Monocyte (primary cell): ENCODE measurements around a stretch of chr1.

GRCh38 chr1:28335297-28335873 is 6.5 kb downstream of the MED18 start:
- PRO-cap, 2 experiments = no peak in any of the 2 experiments

DNA sequence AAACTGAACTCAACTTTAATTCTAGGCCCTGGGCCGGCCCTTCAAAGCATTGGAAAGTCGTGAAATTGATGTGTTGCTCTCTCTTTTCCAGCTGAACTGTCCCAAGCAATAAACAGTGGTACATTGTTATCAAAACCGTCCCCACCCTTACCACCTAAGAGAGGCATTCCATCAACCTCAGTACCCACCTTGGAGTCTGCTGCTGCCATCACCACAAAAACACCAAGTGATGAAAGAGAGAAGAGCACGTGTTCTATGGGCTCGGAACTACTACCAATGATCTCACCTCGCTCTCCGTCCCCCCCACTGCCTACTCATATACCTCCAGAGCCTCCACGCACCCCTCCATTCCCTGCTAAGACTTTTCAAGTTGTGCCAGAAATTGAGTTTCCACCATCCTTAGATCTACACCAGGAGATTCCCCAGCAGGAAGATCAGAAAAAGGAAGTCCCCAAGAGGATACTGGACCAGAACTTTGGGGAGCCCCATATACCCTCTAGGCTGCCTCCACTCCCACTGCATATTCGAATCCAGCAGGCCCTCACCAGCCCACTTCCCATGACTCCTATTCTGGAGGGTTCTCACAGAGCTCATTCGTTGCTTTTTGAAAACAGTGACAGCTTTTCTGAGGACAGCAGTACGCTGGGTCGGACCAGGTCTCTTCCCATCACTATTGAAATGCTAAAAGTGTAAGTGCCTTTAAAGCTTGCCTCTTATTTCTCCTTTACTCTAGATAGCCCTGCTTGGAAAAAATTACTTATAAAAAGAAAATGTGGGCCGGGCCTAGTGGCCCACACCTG is 32.2 kb upstream of the RCC1 start:
- PRO-cap, 2 experiments = no peak in any of the 2 experiments

- PRO-cap, 2 experiments = no peak in any of the 2 experiments
These were observed 1.2 kb downstream of the RCC1 start for GRCh38 chr1:28506880-28507611.

DNA sequence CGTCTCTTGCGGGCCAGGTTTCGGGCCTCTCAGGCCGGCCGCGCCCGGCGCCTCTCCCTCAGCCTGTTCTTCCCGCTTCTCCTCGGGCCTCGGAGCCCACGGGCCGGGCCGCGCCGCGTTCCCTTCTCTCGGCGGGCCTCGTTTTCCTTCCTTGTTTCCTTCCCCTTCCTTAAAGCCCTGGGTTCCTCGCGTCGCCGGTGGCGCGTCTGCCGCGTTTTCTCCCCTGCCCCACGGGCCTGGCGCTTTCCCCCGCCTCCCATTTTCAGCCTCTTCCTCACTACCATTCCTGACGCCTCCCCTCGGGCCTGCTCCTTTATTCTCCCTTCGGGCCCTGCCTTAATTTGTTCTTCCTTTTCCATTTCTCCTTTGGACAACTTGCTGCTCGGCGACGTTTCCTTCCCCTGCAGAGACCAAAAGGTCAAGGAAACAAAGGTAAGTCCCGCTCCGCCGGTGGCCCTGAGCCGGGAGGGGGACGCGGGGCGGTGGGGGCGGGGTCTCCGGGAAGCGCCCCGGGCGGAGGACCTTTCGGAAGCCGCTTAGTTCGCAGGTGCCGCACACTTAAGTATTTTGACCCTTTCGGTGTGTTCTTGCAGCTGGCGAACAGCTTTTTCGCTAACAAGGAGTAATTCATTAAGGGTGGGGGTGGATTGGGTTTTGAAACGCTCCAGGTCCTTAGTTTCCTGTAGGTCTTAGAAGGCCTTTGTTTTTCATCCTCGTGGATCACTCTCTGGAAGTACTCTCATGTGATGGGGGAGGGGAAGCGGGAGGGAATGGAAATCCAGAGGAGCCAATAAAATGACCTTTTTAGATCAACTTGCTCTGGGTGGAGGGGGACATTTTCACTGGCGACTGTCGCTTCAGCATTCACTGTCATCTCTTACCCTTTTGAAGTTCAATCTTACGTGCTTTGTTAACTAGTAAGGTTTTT is 775 bp downstream of the YTHDF2 start:
- PRO-cap, 2 experiments = peak in 2 of 2 experiments; most common plus-strand start position 172 of the sequence (in 1); most common minus-strand start position 145 of the sequence (in 1)

- PRO-cap, 2 experiments = no peak in any of the 2 experiments
These were observed 857 bp downstream of the EPB41 start for GRCh38 chr1:28915058-28915794.

GRCh38 chr1:28983659-28984484 is 69.5 kb downstream of the EPB41 start:
- PRO-cap, 2 experiments = no peak in any of the 2 experiments

DNA sequence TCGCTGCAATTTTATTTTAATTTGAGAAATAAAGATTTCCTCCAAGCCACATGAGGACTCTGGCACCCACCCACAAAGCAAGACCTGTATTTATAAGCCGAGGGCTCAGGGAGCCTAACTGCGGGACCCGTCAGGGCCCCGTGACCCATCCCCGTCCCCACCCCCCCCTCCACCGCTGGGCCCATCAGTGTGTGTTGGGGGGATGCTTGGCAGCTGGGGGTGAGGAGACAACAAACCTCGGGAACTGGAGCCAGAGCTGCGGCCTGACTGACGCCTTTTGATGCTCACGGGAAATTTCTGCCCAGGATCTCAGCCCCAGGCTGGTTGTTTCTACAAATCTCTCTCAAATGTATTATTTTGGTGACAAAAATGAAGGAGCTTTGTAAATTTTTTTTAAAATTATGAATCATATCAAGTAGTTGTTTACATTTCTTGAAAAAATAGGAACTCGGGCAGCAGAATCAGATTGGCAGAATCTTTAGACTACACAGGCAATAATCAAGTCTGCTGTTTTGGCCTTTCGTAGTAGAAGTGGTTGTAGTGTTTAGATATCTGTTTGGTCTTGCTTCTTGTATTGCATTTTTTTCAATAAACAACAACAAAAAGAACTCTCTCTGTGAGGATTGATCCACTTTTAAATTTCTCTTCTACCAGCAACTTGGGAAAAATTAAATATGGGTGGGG is 4.1 kb downstream of the TMEM200B start:
- PRO-cap, 2 experiments = no peak in any of the 2 experiments

DNA sequence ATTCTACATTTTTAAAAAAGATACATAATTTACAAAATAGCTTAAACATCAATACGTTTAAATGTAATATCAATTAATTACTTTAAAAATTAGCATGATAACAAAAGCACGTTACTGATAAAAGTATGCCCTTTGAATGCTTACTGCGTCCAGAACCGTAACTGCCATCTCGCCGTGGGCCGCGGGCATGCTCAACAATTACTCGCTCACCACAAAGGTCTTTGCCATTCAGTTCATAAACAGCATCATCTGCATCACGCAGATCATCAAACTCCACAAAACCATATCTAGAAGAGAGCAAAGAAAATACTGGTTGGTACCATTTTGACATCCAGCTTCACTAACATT is 21.5 kb downstream of the SRSF4 start:
- PRO-cap, 2 experiments = no peak in any of the 2 experiments

DNA sequence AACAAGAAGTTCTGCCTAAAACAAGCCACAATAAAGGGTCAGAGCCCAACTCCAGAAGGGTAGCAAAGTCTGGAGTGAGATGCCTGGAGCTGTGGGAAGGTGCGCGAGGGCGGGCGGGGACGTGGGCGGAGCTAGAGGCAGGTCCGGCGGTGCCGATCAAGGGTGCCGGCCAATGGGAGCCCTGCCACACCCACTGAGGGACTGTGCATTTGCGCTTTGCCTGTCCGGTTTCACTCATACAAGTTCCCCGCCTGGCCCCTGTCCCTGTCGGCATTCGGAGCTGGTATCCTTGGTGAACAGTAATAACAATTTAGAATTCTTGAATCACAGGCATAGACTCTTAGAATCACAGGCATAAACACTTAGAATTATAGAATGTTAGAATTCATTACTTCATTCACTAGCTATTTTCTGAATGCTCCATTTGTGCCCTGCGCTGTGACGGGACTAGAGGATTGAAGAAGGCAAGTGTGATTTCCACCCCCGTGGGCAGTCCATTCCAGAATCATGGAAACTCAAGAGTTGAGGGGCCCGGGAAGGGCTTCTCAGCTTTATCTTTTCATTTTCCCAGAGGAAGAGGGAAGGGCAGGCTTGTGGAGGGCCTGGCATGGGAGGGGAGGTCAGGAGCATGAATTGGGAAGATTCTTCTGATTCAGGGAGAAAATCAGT is 732.2 kb downstream of the MATN1 start:
- PRO-cap, 2 experiments = no peak in any of the 2 experiments

GRCh38 chr1:30191161-30191401 is 532.3 kb downstream of the MATN1 start:
- PRO-cap, 2 experiments = no peak in any of the 2 experiments

GRCh38 chr1:30527322-30528248 is 195.8 kb downstream of the MATN1 start:
- PRO-cap, 2 experiments = no peak in any of the 2 experiments

DNA sequence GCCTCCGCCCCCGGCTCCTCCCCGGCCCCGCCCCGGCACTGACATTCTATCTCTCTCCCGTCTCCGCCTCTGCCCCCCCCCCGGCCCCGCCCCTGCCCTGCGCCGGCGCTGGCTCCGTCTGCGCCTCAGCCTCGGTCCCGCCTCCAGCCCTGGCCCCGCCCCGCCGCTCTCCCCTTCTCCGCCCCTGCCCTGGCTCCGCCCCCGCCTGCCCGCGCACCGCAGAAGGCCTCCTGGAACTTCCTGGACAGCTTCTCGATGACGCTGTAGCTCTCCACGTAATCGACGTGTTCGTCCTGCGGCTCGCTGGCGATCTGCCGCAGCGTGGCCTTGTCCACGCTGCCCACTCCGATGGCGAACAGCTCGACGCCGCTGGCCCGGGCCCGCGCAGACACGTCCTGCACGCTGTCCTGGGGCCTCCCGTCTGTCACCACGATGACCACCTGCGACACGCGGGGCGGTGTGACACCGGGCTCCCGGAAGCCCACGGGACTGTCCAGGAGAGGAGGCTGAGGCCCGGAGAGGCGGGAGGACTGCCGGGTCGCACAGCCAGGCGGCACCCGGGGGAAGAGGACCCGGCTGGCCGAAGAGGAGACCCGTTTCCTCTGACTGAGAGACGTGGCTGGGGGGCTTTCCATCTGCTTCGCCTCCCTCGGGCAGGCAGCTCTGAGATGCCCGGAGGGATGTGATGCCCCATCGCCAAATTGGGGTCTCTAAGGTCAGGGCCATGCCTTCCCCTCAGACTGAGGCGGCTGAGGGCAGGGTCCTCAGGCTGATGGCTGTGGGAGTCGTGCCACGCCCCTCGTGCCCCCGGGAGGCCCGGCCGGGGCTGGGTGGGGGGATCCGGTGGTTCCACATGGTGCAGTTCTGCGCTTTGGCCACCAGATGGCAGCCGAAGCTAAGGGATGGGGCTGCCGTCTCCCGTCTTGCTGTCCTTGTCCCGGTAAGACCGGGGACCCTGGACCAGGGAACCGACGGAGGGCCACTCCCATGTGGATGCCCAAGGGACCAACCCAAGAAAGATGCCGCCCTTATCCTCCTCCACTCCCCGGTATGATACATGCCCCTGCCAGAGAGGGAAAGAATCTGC is 4.5 kb downstream of the MATN1 start:
- PRO-cap, 2 experiments = peak in 2 of 2 experiments; most common plus-strand start position 255 of the sequence (in 2)

- PRO-cap, 2 experiments = peak in 2 of 2 experiments; most common minus-strand start chr1:30729766 (in 1)
These were observed 6.1 kb upstream of the MATN1 start for GRCh38 chr1:30729363-30730026.

DNA sequence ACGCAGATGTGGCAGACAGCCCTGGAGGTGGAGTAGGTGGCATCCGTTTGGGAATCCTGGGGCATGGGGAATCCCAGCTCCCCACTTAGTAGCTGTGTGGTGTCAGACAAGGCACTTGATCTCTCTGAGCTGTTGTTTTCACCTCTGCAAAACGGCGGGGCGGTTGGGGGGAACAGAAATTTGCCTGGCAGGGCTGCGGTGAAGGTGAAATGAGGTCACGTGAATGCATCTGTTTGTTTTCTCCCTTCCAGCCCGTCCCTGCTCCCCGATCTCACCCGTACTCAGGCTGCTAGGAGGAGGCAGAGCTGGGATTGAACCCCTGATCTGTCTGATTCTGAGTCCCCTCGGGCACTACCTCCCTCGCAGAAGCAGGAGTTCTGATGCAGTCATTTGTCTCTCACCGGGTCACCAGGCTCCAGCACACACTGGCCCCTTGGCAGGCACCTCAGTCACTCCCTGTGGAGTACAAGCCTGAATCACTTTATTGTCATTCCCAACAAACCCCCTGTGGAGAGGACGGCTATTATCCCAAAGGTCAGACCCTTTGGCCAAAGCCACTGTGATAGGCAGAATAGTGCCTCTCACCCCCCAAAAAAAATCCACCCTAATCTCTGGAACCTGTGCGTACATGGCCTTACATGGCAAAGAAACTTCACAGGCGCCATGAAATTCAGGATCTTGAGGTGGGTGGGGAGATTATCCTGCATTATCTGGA is 2.4 kb upstream of the LAPTM5 start:
- PRO-cap, 2 experiments = no peak in any of the 2 experiments

- PRO-cap, 2 experiments = no peak in any of the 2 experiments
These were observed 24.7 kb upstream of the LAPTM5 start for GRCh38 chr1:30782301-30782625.

DNA sequence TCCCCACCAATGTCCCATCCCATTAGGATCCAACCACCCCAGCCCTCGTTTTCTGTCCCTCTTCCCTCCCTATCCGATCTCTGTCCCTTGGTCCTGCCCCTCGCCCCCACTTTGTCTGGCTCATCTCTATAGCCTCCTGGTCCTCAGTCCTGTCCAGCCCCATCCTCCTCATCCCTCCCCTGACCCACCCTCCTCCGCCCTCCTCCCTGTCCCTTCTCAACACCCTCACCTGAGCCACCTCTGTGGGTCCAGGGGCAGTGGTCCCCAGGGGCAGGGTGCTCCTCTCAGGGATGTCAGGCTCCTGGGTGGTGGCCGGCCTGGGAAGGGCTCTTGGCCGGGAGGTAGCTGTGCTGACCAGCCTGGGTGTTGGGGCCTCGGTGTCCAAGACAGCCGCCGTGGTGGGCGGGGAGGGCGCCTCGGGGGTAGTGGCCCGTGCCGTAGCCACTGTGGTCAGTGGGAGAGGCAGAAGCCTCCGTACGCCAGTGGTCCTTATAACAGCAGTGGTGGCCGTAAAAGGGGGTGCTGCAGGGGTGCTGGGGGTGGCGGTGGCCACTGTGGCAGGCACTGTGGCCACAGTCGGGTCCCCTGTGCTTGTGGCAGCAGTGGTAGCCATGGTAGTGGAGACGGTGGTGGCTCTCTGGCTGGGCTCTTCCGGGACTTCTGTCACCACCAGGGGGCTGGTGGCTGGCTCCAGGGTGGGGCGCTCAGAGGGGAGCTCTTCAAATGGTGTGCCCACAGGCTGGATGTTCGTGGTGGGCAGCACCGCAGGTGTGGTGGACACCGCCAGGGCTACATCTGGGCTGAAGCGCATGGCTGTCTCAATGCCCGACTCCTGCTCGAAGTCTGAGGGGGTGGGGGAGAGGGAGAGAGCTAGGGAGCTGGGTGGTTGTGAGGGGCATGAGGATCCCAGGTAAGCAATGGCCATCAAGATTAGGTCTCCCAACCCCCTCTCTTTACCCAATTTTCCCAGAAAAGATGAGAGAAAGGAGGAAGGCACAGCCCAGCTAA is 31.9 kb downstream of the SDC3 start:
- PRO-cap, 2 experiments = no peak in any of the 2 experiments

GRCh38 chr1:30887472-30888263 is 20.9 kb downstream of the SDC3 start:
- PRO-cap, 2 experiments = no peak in any of the 2 experiments

GRCh38 chr1:30901182-30901563 is 7.4 kb downstream of the SDC3 start:
- PRO-cap, 2 experiments = no peak in any of the 2 experiments

- PRO-cap, 2 experiments = peak in 2 of 2 experiments; most common plus-strand start chr1:31065449 (in 2); most common minus-strand start chr1:31064996 (in 1)
These were observed 526 bp downstream of the PUM1 start for GRCh38 chr1:31064894-31065488.

- PRO-cap, 2 experiments = no peak in any of the 2 experiments
These were observed 68.9 kb downstream of the NKAIN1 start for GRCh38 chr1:31170558-31171403.